CD14-positive monocyte (primary cell): ENCODE measurements around the gene TIRAP.

- CAGE, long polyA plus RNA, result no peak
Measured at GRCh38 chr11:125874264-125874589, 13.2 kb upstream of the HYLS1 start.

- CAGE, long polyA plus RNA, result no peak
Measured at GRCh38 chr11:125941447-125942411, 4.1 kb upstream of the VSIG10L2 start.

GRCh38 chr11:125951018-125951640, 5.3 kb downstream of the VSIG10L2 start:
- CAGE, long polyA plus RNA, result no peak

DNA sequence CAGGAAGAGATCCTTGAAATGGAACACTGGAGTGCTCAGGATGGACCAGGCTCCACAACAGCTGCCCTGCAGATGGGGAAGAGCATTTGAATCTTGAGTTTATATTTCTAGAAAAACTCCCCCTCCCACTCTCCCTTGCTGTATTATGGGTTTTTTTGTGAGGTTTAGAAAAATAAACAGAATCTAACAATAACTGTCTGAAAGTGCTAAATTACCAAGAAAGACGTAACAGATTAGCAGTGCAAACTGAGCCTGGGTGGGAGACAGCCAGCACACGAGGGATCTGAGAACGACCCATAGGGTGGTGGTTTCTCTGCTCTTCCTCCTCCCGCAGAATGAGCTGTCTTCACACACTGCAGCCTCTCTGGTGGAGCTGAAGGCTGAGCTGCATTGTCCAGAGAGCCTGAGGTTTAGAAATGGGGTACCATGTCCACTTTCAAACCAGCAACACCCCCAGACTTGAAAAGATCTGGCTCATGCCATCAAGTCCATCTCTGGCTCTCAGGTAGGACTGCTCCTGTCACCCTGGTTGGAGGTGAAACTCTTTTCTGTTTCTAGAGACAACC, 61.8 kb upstream of the CDON start:
- CAGE, long polyA plus RNA, result no peak

DNA sequence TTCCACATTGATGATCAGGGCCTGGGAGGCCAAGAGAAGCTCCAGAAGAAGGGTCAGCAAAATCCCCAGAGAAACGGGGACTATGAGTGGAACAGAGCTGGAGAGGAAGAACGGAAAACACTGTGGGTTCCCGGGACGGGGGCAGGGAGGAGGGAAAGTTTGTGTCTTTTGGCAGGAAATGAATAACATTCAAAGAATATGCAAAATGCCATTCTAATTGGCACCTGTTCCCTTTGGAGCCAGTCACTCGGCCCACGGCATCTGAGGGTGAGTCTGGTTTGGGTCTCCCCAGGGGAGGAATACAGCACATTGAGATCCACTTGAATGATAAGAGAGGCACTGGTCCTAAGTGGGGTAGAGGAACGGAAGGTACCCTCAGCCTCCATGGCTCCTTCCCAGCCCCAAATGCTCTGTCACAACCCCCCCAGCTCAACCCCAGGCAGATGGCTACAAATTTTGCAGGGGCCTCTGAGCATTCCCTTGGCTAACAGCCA, 72.0 kb downstream of the RPUSD4 start:
- CAGE, long polyA plus RNA, result no peak

GRCh38 chr11:126282969-126284101, at the start of gene TIRAP:
Gene TIRAP (plus strand): TSS chr11:126283093.
- CAGE, long polyA plus RNA, result start-site peak on the minus strand at chr11:126283485-126283549, 28 and 30 reads in 2 replicates

DNA sequence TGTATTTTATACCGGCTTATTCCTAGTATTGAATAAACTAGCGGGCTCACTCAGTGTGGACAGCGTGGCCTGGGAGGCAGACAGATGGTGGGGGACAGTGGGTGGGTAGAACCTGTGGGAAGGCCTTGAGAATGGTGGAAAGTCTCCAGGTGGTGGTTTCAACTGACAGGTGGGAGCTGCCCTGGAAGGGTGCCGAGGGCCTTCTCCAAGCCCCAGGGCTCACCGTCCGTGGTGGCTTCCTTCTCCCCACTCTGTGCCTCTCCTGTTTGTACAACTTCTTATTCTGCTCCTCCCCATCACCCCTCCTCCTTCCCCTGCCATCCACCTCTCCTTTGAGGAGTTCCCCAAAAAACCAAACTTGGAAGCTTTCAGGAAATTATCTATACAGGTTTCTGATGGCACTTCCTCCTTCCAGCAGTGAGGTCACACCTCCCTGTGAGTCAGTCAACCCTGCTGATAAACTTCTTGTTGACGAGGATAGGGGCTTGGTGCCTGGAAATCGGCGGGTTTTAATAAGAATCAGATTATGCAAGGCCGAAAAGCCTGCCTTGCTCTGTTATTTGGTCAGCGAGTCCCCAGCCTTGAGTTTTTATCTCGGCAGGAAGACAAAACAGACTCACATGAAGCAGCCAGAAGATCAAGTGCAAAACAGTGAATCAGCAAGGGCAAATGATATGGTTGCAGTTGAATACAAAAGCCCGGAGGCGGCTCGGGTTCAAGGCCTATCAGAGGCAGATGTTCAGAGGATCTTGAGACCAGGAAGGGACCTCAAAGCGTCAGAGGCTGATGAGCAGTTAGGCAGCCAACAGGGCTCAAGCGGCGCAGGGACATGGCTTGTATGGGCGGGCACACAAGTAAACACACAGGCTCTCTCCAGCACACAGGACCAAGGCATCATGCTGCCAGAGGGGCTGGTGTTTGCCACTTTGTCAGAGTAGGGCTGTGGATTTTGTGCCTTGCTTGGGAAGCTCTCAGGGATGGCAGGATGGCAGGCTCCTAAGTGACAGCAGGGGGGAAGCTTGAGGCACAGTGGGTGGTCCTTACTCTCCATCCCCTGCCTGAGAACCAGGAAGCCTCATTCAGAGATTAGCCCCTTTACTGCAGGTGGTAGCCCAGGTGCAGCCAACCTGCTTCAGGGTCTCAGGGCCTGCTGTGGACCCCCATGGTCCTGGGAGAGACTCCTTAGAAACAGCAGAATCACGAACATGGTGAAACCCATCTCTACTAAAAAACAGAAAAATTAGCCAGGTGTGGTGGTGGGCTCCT, 9.4 kb upstream of the ST3GAL4 start:
- CAGE, long polyA plus RNA, result no peak

DNA sequence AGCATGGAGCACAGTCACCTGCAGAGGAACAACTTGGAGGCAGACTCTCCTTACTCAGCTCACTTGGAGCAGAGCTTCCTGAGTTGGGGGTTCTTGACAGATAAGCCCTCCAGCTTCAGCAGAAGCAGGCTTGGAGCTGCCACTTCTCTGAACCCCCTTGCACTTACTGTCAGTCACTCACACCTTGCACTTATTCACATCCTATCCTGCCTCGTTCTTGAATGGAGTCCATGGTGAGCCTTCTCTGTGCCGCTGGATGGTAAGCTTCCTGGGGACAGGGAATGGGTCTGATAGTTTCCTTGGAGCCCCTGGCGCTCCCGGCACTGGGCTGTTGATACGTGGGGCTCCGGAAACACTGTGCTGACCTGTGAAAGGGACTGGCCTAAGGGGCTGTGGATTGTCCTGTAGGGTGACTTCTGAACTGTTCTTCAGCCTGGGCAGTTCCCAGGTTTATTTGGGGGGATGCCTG, 901 bp upstream of the ST3GAL4 start:
- CAGE, long polyA plus RNA, result no peak

DNA sequence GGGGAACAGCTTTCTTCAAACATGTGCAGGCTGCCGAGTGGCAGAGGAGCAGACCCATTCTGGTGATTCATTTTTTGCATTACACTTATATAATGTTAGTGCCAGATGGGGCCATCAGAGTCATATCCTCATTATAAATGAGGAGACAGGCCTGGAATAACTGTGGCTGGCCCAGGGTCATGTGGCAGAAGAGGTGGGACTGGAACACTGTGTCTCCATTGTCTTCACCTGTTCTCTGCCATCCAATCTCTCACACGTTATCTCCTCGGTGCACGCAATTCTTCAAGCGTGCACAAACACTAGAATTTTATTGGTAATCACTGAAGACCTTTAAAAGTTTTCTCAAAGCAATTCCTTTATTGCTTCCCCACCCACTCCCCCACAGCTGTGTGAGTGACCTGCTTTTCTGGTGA, 75.1 kb downstream of the ST3GAL4 start:
- CAGE, long polyA plus RNA, result no peak

DNA sequence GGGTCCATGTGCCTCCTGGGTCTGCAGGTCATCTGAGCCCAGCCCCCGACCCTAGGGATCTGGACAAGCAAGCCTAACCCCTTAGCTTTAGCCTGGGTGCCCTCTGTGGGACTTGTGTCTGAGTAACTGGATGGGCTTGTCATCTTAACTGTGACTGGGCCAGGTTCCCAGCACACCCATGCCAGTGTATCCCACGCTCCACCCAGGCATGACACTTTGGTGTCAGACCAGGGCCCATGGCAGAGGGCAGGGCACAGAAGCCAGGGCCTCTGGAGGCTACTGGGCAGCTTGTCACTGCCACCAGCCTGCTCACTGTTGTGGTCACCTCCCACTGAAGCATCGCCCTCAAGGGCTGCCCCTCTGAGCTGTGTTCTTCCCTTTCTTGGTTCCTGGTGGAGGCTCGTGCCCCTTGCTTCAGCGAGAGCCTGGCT, 80.7 kb downstream of the ST3GAL4 start:
- CAGE, long polyA plus RNA, result no peak

- CAGE, long polyA plus RNA, result no peak
Measured at GRCh38 chr11:126452615-126453075, 97.2 kb downstream of the ST3GAL4 start.

- CAGE, long polyA plus RNA, result no peak
Measured at GRCh38 chr11:127003060-127003558, 2.5 kb upstream of the KIRREL3 start.

DNA sequence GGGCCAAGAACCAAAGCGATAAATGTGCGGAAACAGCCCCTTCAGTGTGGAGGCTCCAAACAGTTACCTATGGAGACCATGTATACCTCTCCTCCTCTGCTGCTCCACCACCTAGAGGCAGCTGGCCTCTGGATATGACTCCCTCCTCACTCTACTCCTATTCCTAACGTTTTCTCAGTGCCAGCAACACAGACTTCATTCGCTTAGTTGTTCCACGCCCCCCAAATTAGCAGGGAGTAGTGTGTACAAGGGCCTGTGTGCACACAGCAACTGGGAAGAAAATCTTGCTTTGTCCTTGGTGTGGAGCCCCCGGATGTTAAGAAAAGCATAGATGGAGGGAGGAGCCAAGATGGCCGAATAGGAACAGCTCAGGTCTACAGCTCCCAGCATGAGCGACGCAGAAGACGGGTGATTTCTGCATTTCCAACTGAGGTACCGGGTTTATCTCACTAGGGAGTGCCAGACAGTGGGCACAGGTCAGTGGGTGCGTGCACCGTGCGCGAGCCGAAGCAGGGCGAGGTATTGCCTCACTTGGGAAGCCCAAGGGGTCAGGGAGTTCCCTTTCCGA, 362.3 kb upstream of the KIRREL3 start:
- CAGE, long polyA plus RNA, result no peak

DNA sequence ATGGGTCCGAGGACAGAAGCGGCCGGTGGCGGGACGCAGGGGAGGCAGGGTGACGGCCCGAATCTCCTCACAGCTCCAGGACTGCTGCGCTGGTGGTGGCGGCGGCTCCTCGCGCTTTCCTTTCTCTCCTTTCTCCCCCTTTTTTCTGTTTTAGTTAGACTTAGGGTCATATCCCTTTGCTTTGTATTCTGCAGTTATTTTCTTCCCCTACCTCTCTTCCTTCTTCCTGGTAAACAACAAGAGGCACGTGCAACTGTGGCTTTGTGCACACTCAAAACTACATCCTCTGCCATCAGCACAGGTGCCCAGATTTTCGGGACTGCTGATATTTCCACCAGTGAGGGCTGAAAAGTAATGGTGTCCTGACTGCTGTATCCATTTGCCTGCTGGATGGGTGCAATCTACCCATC, 645.7 kb downstream of the ETS1 start:
- CAGE, long polyA plus RNA, result no peak

- CAGE, long polyA plus RNA, result no peak
Measured at GRCh38 chr11:128095265-128096073, 491.9 kb downstream of the ETS1 start.

- CAGE, long polyA plus RNA, result no peak
Measured at GRCh38 chr11:128328740-128329721, 258.3 kb downstream of the ETS1 start.

DNA sequence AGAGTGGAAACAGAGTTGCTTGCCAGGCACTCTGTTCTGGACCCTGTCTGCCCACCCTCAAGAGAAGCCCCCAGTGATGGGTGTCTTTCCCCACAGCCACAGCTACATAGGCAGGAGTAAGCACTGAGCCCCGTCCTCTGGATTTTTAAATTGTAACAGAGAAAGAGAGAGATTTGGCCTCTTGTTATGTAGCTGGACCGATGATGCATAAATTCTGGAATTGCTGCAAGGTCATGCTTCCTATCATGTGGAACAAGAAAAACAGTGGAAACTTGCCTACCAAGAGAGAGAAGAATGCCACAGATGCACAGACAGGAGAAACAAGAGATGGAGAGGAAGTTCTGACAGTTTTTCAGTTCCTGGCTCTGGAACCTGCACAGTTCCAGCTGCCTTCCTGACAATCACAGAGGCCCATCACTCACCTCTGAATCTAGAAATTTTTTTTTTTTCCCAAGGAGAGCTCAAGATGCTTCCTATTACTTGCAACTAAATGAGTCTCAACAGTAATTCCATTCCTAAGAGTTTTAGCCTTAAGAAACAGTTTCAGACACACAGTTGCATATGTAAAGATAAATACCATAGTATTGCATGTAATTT, 150.1 kb downstream of the ETS1 start:
- CAGE, long polyA plus RNA, result no peak

DNA sequence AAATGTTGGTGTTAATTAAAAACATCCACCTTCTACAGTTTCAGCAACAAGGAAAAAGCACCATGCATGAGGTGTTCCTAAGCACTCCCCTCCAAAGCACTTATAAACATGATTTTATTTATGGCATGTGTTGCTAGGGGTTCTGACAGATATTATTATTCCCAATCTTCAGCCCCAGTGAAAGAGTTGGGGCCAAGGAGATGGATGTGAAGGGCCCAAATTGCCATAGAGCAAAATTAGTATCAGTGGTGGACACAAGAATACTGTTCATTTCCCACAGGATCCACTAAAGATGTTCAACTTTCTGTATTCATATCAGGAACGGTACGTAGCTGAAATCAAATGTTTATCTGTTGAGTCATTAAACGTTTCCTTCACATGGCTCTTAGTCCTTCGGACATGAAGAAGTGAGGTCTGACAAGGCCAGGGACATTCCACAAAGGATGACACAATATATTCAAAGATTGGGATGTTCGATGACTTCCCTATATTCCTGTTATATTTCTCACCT, 129.2 kb downstream of the ETS1 start:
- CAGE, long polyA plus RNA, result no peak

- CAGE, long polyA plus RNA, result no peak
Measured at GRCh38 chr11:128489089-128489563, 98.2 kb downstream of the ETS1 start.

GRCh38 chr11:128496607-128497886, 90.3 kb downstream of the ETS1 start:
- CAGE, long polyA plus RNA, result no peak